GM23248 (cell line): Measurements from ENCODE around the genes IL36RN and IL1F10.

DNA sequence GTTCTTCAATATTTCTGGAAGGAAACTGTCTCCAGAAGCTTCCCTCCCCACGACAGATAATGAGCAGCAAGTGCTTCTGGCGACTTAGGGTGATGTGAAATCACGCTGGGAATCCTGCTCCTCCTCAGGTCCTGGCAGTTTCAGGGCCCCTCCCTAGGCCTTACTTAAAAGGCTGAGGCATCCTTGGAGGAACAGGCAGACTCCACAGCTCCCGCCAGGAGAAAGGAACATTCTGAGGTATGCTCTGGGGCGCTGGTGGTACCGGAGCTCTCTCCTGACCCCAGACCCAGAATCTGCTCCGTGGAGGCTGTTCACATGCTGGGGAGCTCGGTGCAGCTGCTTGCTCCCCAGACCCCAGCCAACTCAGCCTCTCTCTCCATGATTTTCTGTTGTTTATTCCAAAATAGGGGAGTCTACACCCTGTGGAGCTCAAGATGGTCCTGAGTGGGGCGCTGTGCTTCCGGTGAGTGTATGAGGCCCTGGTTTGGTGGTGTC, at the start of gene IL36RN:
TSS of gene IL36RN (plus strand) at position 194 of the 495 bp plus-strand sequence.
- RAMPAGE, long total RNA, result no peak

GRCh38 chr2:113067676-113068036, at the start of gene IL1F10:
TSS of gene IL1F10 (plus strand) at chr2:113067970.
- RAMPAGE, long total RNA, result no peak

DNA sequence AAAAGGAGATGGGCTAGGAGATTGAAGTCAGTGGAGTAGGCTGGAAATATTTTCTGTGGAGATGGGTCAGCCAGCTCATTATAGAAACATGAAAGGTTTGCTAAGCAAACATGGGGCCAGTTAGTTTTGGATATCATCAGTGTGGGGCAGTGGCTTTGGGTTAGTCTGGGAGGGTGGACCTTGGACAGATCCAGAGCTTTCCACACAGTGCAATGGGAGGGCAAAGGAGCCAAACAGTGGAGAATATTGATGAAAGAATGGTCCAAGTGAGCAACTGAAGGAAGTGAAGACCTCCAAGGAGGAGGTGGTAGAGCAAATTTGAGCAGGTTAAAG, 20.8 kb downstream of the IL1F10 start:
- RAMPAGE, long total RNA, result no peak

GRCh38 chr2:113212213-113213072, 38.7 kb downstream of the PSD4 start:
- RAMPAGE, long total RNA, result no peak

DNA sequence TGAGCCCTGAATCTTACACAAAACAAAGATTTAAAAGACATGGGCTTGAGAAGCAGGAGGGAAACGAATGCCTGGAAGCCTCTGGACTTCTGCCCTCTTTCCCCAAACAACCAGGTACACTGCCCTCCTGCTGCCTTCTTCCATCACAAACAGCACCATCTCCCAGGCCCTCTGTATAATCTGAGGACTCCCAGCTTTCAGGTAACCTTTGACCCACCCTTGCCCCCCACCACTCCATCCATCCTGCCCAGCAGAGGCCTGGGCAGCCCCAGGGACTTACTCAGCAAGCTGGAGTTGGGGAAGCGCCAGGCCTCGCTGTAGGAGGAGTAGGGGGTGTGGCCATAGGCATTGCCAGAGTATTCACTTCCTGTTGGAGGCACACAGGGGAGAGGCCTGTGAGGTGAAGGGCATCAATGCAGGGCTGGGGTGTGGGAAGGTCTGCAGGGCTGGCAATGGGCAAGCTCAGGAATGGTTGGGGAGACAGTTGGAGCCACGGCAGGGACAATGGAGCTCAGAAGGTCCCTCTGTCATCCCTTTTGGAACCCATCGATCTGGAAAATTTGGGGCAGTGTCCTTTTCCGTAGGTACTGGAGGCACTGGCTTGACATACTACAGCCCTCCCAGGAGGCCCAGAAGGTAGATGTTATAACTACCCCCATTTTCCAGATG, 46.2 kb downstream of the PSD4 start:
- RAMPAGE, long total RNA, result no peak

- RAMPAGE, long total RNA, result no peak
These were observed 47.7 kb downstream of the PAX8 start for GRCh38 chr2:113230744-113231653.

DNA sequence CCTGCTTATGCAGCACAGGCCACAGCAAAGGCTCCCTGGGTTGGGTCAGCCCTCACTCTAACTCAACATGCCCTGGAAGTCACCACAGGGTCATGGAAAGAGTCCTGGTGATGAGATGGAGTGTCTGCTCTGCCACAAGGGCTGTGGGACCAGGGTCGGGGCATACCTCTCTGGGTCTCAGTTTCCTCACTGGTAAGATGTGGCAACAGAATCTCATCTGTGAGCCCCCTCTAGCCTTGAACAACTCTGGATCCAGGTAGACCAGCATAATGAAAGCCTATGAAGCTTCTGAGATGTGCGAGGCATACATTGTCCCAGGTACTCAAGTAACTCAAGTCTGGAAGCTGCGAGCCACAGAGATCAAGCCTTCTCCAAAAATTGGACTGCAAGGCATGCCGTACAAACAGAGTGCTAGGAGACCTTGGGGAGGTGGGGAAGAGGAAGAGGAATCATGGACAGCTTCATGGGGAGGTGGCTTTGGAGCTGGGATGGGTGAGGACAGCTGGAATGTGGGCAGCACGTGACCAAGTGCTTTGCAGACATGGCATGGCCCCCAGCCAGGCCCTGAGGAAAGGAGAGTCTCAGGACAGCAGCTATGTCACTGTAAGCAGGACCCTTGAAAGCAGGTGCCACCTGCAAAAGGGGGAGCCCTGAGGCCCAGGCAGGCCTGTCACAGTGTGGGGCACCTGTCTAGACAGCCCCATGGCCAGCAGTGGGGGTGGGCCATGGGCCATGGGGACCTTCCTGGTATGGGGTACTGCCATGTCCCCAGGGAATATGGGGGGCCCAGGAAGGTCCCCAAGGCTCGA, 10.3 kb downstream of the PAX8 start:
- RAMPAGE, long total RNA, result no peak

GRCh38 chr2:113390159-113390906, 47.2 kb upstream of the ZNG1B start:
- RAMPAGE, long total RNA, result no peak

GRCh38 chr2:113406163-113406575, 31.3 kb upstream of the ZNG1B start:
- RAMPAGE, long total RNA, result no peak

GRCh38 chr2:113626504-113626894, 567 bp upstream of the RABL2A start:
- RAMPAGE, long total RNA, result no peak

- RAMPAGE, long total RNA, result no peak
These were observed 1.5 kb downstream of the SLC35F5 start for GRCh38 chr2:113754903-113755370.

GRCh38 chr2:113886327-113887113, 3.4 kb upstream of the ACTR3 start:
- RAMPAGE, long total RNA, result no peak

- RAMPAGE, long total RNA, result no peak
These were observed 910 bp upstream of the ACTR3 start for GRCh38 chr2:113889018-113889340.

GRCh38 chr2:113942928-113944036, 53.4 kb downstream of the ACTR3 start:
- RAMPAGE, long total RNA, result no peak

- RAMPAGE, long total RNA, result no peak
These were observed 74.3 kb downstream of the ACTR3 start for GRCh38 chr2:113963910-113964790.

GRCh38 chr2:115161044-115161202, 718.5 kb downstream of the DPP10 start:
- RAMPAGE, long total RNA, result no peak

DNA sequence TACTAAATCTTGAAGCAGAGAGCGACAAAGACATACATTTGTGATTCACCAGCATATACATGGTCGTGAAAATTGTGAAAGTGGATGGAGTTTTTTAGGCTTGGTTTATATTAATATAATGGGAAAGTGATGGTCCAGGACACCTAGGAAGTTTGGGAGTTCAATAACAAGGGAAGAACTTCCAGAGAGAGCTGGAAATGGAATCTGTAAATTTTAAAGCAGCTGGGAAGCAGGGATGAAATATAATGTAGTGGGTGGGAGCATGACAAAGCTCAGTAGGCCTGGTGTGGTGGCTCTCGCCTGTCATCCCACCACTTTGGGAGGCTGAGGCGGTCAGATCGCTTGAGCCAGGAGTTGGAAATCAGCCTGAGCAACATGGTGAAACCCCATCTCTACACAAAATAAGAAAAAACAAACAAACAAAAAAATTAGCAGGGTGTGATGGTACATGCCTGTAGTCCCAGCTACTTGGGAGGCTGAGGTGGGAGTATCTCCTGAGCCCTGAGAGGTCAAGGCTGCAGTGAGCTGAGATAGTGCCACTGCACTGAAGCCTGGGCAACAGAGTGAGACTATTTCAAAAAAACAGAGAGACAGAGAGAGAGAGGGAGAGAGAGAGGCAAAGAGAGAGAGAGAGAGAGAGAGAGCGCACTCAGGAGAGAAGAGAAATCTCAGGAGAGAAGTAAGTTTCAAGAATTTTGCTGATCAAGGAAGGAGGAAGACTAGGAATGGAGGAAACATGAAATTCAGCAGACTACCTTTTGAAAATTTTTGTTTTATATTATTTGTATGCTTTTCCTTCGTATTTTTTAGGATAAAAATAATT, 745.2 kb downstream of the DPP10 start:
- RAMPAGE, long total RNA, result no peak

- RAMPAGE, long total RNA, result no peak
These were observed 918.2 kb downstream of the DPP10 start for GRCh38 chr2:115360698-115361058.

- RAMPAGE, long total RNA, result no peak
These were observed 1597.2 kb downstream of the DPP10 start for GRCh38 chr2:116039706-116040017.

GRCh38 chr2:117068594-117068793, 746.0 kb upstream of the DDX18 start:
- RAMPAGE, long total RNA, result no peak